Omental fat pad (tissue), 4 donors: ENCODE measurements around the gene COL28A1.

- PRO-cap: no peak
- RAMPAGE, long total RNA, 4 experiments: no peak in any of the 4 experiments
Observed at GRCh38 chr7:6642551-6643643, 5.8 kb downstream of the ZNF316 start.

- PRO-cap: no peak
- RAMPAGE, long total RNA, 4 experiments: no peak in any of the 4 experiments
Observed at GRCh38 chr7:6945940-6946453, 119.9 kb upstream of the CCZ1B start.

- PRO-cap: no peak
- RAMPAGE, long total RNA, 4 experiments: no peak in any of the 4 experiments
Observed at GRCh38 chr7:7158723-7159099, 23.6 kb upstream of the C1GALT1 start.

DNA sequence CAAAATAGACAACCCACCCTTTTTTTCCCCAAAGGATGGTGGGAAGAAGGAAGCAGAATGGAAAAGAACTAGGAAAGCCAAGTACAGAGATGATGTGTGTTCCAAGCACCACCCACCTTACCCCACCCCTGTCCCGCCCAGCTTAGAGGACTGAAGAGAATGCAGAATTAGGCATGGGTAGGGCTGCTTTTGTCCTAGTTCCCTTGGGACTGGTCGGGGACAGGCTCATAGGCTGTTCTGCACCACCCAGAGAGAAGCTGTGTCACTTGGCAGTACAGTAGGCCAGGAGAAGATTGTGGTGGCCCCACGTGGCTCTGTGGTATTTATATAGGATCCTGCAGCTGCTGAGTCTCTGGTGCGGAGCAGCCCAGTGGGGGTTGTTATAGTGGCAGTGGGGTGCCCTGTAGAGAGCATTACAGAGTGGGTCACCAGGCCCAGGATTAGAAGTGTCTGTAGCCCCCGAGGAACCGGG is 88.7 kb downstream of the C1GALT1 start:
- PRO-cap: no peak
- RAMPAGE, long total RNA, 4 experiments: no peak in any of the 4 experiments

- PRO-cap: no peak
- RAMPAGE, long total RNA, 4 experiments: no peak in any of the 4 experiments
Observed at GRCh38 chr7:7415084-7415374, 120.6 kb downstream of the COL28A1 start.

DNA sequence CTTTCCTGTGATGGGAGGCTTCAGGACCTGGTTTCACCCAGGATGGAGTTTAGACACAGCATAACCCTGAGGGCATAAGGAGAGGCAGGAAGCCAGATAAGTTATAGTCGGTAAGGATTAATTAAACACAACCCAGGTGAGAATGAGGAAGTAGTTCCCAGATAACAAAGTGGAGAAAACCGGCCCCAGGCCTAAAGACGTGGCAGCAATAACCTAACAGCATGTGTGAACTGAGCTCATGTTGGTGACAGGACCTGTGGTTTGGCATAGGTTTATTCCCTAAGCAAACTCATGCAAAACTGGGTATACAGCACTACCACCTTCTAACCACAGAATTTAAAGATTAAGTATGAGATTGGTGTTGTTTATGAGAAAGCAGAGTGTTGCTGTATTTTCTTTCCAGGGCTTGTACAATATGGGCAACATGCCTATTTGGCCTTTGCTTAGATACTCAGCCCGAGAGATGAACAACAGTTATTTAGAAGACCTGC is 119.4 kb downstream of the COL28A1 start:
- PRO-cap: no peak
- RAMPAGE, long total RNA, 4 experiments: no peak in any of the 4 experiments

GRCh38 chr7:7535740-7536608 is at the start of gene COL28A1:
TSS of gene COL28A1 (minus strand) at chr7:7535873.
- PRO-cap: no peak
- RAMPAGE, long total RNA, 4 experiments: no peak in any of the 4 experiments

DNA sequence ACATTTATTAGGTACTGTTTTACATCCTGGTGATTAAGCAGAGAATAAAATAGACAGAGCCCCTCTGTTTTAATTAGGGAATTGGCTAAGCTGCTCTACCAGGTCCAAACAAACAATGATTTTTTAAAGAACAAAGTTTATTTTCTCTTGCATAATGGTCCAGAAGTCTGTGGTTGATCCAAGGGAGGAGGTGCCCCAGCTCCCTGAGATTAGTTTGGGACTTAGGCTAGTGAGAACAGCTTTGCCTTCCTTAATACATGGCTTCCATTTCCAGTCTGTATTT is 2.9 kb upstream of the MIOS start:
- PRO-cap: no peak
- RAMPAGE, long total RNA, 4 experiments: no peak in any of the 4 experiments

- PRO-cap: no peak
- RAMPAGE, long total RNA, 4 experiments: no peak in any of the 4 experiments
Observed at GRCh38 chr7:7970244-7970510, 1.6 kb downstream of the GLCCI1 start.

GRCh38 chr7:8125575-8126523 is 136.1 kb downstream of the ICA1 start:
- PRO-cap: no peak
- RAMPAGE, long total RNA, 4 experiments: no peak in any of the 4 experiments

DNA sequence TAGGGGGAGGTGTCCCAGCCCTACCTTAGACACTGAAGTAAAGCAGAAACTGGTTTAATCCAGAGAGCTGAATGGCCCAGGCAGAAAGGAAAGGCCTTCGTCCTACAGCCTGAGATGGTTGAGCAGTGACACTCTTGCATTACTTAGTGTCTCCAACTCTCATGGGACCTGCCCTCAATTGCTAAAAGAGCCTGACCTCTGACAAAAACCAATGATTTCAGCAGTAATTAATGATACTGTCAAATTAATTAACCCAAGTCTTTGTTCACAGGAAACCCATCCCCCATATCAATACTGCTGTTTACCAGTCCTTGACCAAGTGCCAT is 48.6 kb downstream of the ICA1 start:
- PRO-cap: no peak
- RAMPAGE, long total RNA, 4 experiments: start-site peak on the minus strand in 3 of 4 experiments, centred at positions 90 to 113 of the sequence, 24 to 173 reads per replicate

DNA sequence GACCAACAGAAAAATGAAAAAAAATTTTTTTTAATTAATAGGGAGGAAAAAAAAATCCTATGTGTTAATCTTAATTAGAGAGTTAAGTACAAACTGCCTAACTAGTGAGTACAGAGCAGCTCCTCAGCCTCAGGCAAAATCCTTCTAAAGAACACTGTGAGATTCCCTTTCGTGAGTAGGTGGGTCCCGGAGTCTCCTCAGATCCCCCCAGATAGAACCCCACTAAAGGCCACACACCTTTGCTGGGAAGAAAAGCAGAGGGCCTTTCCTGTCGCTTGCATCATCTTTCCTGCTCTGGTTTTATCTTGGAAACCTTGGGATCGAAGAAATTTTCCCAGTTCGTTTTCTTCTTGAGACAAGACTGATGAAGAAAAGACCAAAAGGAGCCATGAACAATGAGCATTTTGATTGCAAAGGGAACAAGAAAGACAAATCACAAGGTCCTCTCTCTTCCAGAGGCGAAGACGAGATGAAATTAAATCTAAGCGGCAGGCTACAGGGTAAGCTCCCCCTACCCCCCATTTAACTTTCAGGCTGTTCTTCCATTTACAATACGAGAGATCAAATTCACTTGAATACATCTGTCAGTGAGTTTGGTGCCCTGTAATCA is 40.8 kb downstream of the ICA1 start:
- PRO-cap: no peak
- RAMPAGE, long total RNA, 4 experiments: no peak in any of the 4 experiments

DNA sequence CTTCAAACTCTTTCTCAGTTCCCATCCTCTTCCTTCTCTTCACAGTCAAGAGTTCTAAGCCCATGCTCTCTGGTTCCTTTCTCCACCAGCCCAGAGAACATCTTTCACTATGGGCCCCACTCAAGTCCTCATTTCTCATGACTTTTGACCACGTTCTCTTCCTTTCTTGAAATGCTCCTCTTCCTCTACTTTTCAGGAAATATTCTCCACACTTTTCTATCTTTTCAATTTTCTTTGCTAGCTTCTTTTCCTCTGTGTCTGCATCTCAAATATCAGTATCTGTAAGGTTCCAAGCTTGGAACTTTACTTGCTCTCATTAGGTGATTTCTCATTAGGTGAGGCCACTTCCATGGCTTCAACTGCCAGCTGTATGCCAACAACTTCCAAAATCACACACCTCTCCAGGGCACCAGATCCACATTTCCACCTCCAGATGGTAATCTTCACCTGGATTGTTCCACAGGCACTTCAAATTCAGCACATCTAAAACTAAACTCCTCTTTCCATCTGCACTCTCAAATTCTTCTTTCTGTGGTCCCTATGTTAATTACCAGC is 6.7 kb downstream of the ICA1 start:
- PRO-cap: no peak
- RAMPAGE, long total RNA, 4 experiments: no peak in any of the 4 experiments

GRCh38 chr7:8441901-8442117 is 8.4 kb downstream of the NXPH1 start:
- PRO-cap: no peak
- RAMPAGE, long total RNA, 4 experiments: no peak in any of the 4 experiments

DNA sequence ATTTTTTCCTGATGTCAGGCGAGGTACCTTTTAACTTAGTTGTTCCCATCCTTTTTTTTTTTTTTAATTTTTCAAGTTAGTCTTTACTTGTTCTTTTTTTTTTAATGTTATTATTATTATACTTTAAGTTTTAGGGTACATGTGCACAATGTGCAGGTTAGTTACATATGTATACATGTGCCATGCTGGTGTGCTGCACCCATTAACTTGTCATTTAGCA is 1201.8 kb downstream of the NDUFA4 start:
- PRO-cap: no peak
- RAMPAGE, long total RNA, 4 experiments: no peak in any of the 4 experiments

DNA sequence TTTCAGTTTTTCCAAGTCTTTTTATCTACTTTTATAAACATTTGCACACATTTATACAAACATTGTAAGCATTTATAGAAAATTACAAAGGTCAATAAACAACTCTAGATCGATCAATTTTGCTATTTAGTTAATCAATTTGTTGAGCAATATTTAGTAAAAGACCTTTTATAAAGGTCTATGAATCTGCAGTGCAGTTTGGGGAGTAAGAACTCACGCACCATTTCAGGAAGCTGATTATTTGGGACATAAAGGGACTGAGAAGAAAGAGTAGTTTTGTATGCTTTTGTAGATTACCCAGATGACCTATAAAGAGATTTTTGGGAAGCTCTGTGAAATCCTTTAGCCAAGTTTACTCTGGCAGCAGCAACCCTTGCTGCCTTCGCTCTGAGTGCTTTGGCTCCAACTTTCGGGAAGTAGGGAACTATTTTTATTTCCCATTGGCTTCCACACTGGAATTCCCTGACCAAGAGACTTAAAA is 1076.5 kb downstream of the NDUFA4 start:
- PRO-cap: no peak
- RAMPAGE, long total RNA, 4 experiments: no peak in any of the 4 experiments

DNA sequence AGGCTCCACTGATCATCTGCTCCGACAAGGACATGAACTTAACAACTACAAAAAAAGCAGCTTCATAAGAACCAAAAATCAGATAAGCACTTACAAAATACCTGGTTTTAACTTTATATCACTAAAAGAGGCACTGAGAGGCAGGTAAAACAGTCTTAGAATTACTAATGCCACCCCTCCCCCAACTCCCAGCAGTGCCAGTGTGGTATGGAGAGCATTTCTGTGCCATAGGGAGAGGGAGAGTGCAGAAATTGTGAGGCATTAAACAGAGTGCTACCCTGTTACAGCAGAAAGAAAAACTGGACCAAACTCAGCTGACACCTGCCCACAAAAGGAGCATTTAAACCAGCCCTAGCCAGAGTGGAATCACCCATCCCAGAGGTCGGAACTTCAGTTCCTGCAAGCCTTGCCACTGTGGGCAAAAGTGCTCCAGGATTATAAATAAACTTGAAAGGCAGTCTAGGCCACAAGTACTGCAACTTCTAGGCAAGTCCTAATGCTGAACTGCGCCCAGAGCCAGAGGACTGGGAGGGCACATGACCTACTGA is 1050.7 kb downstream of the NDUFA4 start:
- PRO-cap: no peak
- RAMPAGE, long total RNA, 4 experiments: no peak in any of the 4 experiments

DNA sequence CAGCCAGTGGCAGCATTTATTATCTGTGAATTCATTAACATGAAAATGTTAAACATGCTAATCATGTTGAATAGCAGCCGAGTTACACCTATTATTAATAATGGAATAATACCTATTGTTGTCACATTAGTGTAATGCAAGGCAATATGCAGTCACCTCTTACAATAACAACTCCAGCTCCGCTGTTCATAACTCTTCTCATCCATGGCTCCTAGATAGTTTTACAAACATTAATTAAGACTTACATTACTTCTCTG is 355.7 kb downstream of the NDUFA4 start:
- PRO-cap: no peak
- RAMPAGE, long total RNA, 4 experiments: no peak in any of the 4 experiments

DNA sequence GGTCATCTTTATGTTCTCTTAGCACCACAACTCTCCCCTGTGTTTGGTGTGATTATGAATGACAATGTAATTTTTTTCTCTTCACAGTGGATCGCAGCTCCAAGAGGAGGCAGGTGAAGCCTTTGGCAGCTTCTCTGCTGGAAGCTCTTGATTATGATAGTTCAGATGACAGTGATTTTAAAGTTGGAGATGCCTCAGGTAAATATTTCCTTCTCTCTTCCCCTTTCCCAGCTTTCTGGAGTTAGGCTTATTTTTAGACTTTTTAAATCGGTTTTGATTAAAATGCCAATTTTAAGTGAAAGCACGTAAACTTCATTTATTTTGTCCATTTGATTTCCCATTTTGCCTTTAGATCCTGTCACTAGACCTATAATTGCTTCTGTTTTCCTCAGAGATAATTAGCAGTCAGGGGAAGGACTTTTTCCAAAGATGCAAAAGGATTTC is 1.1 kb downstream of the PHF14 start:
- PRO-cap: no peak
- RAMPAGE, long total RNA, 4 experiments: no peak in any of the 4 experiments

- PRO-cap: no peak
- RAMPAGE, long total RNA, 4 experiments: no peak in any of the 4 experiments
Observed at GRCh38 chr7:10981931-10983320, 8.8 kb downstream of the PHF14 start.